CD14-positive monocyte (primary cell): ENCODE data around the gene SEH1L.

DNA sequence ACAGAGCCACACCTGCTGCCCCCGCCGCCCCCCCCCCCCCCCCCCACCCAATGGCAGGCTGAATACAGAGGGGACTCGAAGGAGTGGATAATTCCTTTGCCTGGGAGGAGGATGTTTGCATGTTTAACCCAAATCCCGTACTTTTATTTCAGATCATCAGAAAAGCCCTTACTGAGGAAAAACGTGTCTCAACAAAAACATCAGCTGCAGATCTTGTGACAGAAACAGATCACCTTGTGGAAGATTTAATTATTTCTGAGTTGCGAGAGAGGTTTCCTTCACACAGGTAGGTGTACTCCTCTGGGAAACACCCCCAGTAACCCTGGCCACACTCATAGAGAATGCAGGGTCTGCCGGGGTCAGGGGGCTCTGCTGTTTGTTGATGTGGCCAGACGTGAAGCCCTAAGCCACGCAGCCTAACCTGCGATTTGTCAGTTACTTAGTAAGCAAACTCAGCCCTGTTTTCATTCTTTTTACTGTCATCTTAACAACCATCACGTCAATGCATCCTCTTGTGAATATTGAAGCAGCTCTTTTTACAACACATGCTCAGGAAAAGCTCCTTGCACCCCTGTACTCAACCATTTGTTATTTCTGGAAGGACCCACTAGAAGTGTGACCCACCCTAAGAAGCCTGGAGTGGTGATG lies 17.7 kb downstream of the IMPA2 start:
- CAGE, long polyA plus RNA, result no peak

DNA sequence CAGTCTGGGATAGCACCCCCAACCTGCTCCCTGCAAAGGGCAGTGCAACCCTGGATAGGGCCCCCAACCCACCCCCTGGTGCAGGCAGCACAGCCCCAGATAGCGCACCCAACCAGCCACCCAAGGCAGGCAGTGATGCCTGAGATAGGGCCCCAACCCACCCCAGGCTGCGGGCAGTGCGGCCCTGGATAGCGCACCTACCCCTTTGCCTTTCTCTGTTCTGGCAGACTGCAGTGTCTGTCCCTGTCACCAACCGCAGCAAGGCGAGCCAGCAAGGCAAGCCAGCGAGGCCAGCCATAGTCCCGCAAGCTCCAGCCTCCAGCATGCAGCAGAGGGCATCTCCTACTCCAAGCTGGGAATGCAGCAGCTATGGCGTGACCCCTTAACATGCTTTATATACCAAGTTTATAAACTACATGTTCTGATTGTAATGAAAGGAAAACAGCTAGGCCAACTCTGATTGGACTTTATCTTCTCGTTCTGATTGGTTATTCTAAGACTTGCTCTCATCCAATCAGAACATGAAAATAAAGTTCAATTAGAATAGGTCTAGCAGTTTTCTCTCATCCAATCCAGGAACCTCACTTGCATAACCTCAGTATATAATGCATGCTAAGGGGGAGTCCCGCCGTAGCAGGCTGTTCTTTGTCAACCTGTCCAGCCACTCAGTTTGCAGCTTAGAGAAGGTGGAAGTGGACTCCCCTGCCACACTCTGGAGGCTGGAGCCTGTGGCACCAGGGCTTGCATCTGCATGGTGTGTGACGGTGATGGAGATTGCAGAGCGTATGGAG lies 34.0 kb upstream of the ANKRD62 start:
- CAGE, long polyA plus RNA, result no peak

DNA sequence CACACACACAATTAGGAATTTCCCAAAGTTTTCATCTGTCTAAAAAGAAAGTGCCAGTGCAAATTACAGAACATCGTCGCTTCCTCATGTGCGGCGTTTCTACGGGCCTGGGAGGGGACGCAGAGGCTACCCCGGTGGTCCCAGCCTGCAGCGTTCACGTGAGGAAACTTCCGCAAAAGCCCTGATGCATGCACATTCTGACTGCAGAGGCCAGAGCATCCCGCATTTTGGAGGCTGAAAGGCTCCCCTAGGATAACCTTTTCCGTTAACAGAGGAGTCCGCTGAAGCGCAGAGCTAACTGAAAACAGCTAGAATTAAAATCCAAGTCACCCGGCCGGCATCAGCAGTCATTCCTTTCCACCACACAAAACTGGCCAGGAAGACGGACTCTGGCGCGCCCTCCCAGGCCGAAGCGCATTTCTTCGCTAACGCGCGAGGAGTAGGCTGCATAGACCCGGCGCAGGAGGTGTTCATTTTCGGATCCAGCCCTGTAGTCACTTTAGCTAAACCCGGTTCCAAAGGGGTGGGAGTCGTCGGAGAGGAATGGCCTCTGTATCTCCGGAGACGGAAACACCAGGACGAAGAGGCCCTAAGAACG lies 769 bp upstream of the TUBB6 start:
- CAGE, long polyA plus RNA, result no peak

- CAGE, long polyA plus RNA, result no peak
These were observed 19.9 kb downstream of the TUBB6 start for GRCh38 chr18:12327808-12328376.

DNA sequence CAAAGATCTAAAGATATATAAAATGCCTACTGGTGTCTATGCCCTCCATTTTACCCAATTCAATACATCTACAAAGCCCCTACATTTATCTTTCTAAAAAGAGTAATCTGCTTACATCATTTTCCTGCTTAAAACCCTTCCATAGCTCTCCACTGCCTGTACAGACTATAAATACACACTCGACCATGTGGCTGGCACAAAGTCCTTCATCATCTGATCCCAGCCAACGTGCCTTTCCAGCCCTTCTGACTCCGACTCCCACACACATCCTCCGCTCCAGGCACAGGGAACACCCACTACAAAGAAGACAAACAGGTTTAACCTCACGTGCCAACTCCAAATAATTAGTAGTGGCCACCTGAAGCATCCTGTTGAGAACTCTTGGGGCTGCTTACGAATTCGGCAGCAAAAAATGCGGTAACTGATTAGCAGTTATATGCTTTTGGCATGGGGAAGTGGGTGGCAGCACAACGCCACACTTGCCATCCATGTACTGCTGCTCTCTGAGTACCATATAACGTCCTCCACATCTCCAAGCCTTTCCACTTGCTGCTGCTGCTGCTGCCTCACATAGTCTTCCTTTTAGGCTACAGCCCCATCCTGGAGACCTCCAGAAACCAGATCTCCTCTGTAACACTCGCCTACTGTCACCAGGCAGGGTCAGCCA lies 12.1 kb downstream of the SPIRE1 start:
- CAGE, long polyA plus RNA, result no peak

GRCh38 chr18:12678947-12679530 lies 21.1 kb upstream of the SPIRE1 start:
- CAGE, long polyA plus RNA, result no peak

- CAGE, long polyA plus RNA, result no peak
These were observed 72.8 kb downstream of the PTPN2 start for GRCh38 chr18:12811255-12811612.

- CAGE, long polyA plus RNA, result no peak
These were observed 19.9 kb upstream of the PTPN2 start for GRCh38 chr18:12903882-12904459.

DNA sequence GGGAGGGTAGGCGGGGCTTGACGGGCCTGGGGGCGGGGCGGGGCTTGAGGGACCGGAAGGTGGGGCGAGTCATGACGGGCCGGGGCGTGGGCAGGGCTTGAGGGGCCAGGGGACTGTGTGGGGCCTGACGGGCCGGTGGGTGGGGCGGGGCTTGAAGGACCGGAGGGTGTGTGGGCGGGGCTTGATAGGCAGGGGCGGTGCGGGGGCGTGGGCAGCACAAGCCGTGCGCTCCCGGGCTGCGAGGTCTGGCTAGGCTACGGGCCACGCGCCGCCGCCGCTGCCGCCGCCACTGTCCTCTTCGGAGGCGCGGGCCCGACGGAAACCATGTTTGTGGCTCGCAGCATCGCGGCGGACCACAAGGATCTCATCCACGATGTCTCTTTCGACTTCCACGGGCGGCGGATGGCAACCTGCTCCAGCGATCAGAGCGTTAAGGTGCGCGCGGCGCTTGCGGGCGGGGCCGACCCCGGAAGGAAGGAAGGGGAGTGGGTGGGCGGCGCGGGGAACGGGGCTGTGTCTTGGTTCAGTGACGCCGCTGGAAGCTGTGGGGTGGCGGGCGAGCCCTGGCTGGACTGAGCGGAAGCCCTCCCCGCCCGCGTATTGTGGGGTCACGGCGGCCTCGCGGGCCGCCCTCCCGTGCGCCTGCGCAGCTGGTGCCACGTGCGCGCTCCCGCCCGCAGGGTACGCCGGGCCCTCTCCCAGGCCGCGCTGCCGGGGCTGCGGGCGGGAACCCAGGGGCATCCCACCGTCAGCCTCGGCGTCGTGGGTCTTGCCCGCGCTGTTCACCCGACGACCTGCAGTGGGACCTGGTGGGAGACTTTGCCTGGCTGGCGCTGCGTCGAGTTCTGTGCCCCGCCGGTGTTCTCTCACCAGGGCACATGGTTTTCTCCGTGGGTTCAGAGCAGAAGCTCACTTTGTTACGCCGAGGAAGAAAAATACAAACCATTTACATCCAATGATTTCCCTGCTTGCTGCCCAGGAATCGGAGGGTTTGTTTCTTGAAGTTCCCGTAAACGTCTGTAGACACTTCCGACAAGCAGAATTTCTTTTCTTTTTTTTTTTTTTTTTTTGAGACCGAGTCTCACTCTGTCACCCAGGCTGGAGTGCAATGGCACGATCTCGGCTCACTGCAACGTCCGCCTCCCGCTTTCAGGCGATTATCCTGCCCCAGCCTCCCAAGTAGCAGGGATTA lies at the start of gene SEH1L:
Gene SEH1L, plus strand, starts transcription at position 214 of the 1,192 bp plus-strand sequence.
- CAGE, long polyA plus RNA, result no peak

- CAGE, long polyA plus RNA, result no peak
These were observed 5.4 kb downstream of the CEP192 start for GRCh38 chr18:12996130-12997365.

DNA sequence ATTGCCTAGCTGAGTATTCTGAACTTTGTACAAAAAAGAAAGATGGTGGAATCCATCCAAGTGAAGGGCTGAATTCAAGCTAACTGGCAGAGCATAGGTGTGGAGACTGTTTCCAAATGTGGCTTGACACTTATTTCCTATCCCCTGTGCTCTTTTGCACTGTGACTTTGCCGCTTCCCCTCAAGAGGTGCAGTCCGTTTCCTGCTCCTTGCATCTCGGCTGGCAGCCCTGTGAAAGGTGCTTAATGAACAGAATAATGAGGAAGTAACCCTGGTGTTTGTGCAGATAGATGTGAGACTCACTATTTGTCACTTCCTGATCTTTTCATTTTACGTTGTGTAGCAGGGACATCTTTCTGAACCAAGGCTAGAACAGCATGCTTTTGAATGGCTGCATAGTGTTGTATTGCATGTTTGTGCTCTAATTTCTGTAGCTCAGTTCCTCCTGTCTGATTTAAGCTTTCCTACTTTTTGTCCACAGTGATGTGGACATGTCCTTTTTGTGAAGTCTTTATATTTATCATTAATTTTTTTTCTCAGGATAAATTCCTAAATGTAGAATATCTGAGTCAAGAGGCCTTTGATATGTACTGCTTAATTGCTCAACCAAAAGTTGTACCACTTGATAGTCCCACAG lies 60.9 kb downstream of the CEP192 start:
- CAGE, long polyA plus RNA, result no peak

DNA sequence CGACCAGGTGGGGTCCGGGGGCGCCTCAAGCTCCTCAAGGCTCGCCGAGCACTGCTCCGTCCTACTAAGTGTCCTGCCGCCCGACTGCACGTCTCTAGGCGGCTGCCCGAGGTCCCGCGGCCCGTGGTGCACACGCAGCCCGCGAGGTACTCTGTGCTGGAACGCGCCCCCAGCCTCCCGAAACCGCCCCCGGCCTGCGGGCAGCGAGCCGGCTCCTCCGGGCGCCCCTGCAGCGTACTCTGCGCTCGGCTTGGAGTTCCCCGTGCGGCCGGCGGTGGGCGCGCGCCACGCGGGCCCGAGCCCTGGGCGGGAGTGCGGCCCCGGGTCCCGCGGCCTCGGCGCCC lies 1.5 kb upstream of the LDLRAD4 start:
- CAGE, long polyA plus RNA, result no peak

GRCh38 chr18:13375335-13375606 lies 156.7 kb downstream of the LDLRAD4 start:
- CAGE, long polyA plus RNA, result no peak

GRCh38 chr18:13381941-13382968 lies 163.7 kb downstream of the LDLRAD4 start:
- CAGE, long polyA plus RNA, result no peak

DNA sequence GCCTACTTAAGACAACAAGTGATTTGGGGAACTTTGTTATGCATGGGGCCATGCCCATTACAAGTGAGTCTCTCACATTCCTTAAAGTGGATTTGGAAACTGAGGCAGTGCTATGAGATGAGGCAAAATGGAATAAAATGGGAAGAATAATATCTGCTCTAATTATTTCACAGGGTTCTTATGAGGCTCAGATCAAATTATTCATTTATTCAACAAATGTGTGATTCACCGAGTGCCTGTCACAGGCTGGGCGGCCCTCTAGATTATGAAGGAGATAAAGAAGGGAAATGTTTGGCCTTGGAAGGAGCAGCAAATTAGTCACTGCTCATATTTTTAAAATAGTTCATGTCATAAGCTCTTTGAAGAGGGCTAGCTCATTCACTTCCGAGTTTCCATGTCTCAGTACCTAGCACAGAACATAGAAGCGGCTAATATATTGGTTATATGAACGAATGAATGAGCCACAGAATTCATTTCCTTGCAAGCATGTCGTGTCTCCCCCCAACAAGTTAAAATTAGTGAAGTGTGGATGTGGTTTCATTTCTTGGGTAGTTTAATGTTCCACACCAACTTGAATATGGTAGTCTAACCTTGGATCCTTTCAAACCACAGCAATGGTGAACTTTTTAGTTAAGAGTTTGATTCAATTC lies 217.4 kb downstream of the LDLRAD4 start:
- CAGE, long polyA plus RNA, result no peak

GRCh38 chr18:13437766-13438679 lies 219.5 kb downstream of the LDLRAD4 start:
- CAGE, long polyA plus RNA, result no peak

- CAGE, long polyA plus RNA, result no peak
These were observed 233.9 kb downstream of the LDLRAD4 start for GRCh38 chr18:13451971-13453396.

GRCh38 chr18:13481579-13482111 lies 244.7 kb downstream of the FAM210A start:
- CAGE, long polyA plus RNA, result no peak

DNA sequence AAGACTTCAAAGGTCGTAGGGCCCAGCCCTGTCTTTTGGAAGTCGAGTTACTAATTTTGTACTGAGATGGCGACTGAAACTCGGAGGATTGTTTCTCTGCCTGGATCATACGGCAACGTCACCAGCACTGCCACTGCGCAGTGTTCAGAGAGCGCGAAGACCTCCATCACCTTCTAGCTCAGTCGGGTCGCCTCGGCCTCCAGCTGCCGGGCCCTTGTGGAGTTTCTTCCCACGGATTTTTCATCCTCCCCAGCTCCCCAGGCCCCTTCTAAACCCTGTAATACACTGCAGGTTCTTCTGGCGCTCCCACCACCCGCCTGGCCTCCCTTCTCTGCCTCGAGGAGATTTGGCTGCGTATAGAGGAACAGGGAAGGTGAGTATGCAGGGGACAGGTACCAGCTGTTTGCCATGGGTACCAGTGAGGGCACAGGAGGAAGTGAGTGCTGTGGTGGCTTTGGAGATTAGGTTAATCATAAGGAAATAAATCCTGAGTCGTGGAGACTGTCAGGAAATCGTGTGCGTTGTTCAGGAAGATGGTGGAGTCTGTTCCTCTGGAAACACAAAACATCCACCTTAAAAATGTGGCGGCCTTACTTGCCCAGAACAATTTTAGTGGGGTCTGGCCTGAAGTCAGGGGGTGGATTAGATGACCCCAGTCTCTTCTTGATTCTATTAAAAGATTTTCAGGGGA lies 230.5 kb downstream of the FAM210A start:
- CAGE, long polyA plus RNA, result no peak

DNA sequence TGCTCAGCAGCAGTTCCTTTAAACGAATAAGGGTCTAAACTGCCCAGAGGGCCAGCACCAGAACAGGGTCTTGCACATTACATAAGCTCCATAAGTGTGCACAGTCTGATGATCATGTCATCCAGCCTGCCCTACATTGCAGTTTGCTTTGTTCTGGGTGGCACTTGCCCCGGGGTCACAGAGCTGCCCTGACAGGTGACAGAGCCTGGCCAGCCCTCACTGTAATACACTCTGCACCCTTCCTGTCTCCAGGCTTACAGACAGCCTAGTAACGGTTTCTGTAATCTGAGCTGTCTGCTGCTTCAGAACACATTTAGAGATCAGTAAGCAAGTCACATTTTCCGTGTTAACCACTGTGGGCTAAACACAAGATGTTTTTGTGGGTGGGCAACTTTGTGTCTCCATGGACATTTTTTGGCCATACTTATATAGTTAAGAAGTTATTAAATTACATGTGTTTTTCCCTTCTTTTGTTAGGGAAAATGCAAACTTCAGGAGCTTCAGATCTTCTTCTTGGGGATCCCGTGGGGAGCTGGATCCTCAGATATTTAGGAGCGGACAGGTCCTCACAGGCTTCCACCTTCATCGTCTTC lies 213.2 kb downstream of the FAM210A start:
- CAGE, long polyA plus RNA, result no peak